H7 (cell line): Measurements from ENCODE around the genes HSD17B8 and RGL2.

DNA sequence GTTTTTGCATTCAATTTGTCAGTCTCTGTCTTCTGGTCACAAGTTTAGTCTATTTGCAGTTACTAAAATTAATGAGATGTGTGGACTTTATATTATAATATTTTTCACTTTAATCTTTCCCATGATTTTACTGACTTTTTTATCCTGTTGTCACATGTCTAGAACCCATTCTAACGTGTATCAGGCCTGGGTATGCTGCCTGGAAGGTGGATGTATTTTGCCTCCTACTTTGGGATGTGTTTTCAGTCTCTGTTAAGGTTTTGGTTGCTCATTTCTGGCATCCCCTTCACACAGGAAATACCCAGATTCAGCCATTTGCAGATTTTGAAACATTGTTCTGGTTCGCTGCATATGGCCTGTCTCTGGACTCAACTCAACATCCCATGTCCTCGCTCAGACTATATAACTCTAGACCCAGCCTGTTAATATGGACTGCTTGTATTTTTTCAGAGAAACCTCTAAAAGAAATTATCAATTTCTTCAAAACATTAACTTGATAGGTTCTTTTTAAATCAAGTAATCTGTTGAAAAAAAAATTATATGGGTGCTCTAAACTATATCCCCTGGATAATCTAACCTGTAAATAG lies 23.1 kb upstream of the HLA-DQB1 start:
- RAMPAGE, long total RNA = no peak

DNA sequence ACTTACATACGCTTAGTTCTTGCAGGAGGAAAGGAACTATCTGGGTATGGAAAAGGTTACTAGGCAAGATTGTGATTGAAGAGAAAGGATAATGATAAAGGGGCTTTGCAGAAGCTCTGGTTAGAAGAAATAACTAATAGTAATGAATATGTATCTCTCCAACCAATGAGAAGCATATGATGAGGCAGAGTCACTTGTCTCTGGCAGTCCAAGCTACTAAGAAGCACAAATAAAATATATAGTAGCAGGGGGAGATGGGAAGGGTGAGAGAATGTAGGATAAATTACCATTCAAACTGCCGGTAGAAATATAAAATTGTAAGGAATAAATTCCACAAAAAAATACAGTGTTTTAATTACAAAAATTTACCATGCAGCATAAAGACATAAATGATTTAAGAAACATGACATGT lies 23.8 kb upstream of the HLA-DQB1 start:
- RAMPAGE, long total RNA = no peak

GRCh38 chr6:32861149-32861510 lies 7.1 kb downstream of the PSMB9 start:
- RAMPAGE, long total RNA = no peak

- RAMPAGE, long total RNA = start-site peak on the plus strand at chr6:32894732-32894774, 280 reads
These were observed 40.4 kb downstream of the PSMB9 start for GRCh38 chr6:32894026-32895088.

DNA sequence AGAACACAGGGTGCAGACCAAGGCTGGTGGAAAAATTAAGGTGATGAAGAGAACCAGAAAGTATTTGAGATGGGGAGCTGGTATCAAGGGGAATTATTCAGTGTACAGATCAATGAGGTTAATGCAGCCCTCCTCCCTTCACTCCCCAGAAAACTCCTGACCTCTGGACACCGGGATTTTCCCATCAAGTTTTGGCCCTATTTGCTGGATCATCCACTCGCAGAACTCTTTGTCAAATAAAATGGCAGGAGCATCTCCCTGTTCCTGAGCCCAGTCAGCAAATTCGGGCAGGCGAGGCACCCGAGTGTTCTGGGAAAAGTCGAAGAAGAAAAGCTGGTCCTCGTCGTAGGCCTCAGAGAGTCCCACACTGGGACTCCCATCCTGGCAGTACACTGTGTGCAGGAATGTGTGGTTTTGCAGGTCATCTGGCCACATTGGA lies 2.5 kb downstream of the HLA-DMA start:
- RAMPAGE, long total RNA = no peak

DNA sequence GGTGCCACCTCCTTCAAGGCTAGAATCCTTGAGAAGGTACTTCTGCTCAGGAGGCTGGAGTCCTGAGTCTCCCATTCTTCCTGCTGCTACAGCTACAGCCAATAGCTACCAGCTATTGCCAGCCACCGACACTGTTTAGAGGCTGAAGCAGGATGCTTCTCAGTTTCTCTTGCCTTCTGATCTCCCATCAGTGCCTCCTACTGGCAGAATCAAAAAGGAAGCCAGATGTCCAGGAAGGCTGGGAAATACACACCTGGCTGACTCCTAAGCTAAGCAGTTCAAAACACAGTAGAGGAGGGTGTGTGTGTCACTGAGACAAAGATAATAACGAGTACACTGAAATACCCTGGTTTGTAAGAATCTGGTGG lies 2.1 kb upstream of the HLA-DMA start:
- RAMPAGE, long total RNA = no peak

- RAMPAGE, long total RNA = no peak
These were observed 3.9 kb downstream of the BRD2 start for GRCh38 chr6:32972109-32972783.

DNA sequence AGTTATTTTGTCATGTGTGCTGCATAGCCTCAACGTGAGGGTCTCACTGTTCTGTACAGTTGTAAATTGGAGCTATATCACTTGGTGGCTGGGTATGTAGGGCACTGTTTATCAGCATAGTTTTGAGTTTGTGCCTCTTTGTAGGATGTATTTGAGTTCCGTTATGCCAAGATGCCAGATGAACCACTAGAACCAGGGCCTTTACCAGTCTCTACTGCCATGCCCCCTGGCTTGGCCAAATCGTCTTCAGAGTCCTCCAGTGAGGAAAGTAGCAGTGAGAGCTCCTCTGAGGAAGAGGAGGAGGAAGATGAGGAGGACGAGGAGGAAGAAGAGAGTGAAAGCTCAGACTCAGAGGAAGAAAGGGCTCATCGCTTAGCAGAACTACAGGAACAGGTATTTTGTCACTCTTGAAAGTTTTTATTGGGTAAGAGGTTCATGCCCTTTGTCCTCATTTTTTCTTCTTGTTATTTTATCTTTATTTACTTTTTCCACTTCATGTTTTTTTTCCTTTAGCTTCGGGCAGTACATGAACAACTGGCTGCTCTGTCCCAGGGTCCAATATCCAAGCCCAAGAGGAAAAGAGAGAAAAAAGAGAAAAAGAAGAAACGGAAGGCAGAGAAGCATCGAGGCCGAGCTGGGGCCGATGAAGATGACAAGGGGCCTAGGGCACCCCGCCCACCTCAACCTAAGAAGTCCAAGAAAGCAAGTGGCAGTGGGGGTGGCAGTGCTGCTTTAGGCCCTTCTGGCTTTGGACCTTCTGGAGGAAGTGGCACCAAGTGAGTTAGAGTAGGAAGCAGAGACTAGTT lies 9.4 kb downstream of the BRD2 start:
- RAMPAGE, long total RNA = no peak

GRCh38 chr6:33029298-33030251 lies 20.2 kb upstream of the HLA-DOA start:
- RAMPAGE, long total RNA = no peak

- RAMPAGE, long total RNA = no peak
These were observed 3.2 kb upstream of the HLA-DPB1 start for GRCh38 chr6:33072398-33073232.

- RAMPAGE, long total RNA = no peak
These were observed 45.8 kb downstream of the HLA-DPB1 start for GRCh38 chr6:33121644-33121998.

DNA sequence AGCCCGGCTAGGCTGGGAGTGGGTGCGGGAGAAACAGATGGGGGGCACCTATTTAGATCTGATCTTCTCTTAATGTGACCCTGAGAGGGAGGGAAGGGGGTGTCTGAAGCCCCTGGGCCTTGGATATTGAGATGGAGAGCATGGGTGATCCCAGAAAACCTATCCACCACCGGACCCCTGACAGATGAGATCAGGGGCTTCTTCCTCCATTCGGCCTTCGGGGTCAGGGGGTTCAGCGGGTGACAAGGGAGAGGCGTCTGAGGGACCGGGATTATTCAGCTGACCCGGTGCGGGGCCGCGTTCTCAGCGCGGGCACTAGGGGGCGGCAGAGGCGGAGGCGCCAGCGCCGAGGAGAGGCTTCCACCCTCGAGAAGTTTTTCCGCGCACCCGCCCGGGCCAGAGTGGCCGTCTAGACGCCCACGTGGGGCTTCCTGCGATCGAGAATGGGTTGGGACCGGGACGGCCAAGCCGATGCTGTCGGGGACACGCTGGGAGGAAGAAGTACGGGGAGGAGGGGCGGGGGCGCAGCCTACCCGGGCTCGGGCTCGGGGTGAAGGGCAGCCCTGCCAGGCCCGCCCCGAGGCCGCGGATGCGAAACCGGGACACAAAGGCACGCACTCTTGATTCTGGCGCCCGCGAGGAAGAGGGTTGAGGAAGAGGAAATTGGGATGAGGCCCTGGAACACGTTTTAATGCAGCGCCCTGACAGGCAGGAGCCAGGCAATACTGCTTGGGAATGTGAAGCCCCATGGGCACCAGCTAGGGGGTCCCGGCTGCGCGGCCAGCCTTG lies 30.8 kb downstream of the COL11A2 start:
- RAMPAGE, long total RNA = no peak

GRCh38 chr6:33204625-33205158 lies at the start of gene HSD17B8:
TSS of gene HSD17B8 (plus strand) at chr6:33204655.
- RAMPAGE, long total RNA = start-site peak on the plus strand at chr6:33204651-33204702, 56 reads

- RAMPAGE, long total RNA = no peak
These were observed 868 bp downstream of the HSD17B8 start for GRCh38 chr6:33205159-33205886.

- RAMPAGE, long total RNA = no peak
These were observed 4.9 kb downstream of the RING1 start for GRCh38 chr6:33212924-33213840.

- RAMPAGE, long total RNA = no peak
These were observed 443 bp downstream of the RPS18 start for GRCh38 chr6:33272201-33272835.

GRCh38 chr6:33298550-33299121 lies at the start of gene RGL2:
TSS of gene RGL2 (minus strand) at chr6:33298942.
- RAMPAGE, long total RNA = start-site peak on the minus strand at chr6:33298926-33298996, 18 reads

GRCh38 chr6:33302904-33303217 lies 4.1 kb upstream of the RGL2 start:
- RAMPAGE, long total RNA = no peak

DNA sequence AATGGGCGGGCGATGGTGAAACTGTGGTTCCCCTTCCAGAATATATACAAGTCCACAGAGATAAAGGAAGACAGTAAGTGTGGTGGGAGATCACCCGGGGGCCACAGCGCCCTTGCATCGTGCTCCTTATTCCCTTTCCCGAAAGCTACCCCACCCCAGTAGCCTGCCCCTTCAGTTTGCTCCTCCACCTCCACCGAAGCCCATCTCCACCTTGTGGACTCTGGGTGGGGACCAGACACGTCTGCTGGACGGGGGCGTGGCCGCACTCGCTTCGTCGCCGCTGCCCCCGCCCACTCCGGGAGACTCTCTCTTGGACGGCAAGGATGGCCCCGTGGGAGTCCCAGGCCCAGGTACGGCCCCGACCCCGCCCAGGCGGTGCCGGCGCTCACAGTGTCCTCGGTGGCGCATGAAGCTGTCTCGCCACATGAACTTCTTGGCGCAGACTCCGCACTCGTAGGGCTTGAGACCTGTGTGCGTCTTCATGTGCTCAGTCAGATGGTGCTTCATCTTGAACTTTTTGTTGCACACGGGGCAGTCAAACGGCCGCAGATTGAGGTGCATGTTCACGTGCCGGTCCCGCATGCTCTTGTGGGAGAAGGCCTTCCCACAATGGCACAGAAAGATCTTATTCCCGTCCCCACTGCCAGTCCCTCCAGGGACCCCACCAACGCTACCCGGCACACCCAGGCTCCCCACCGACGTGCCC lies 1.1 kb upstream of the TAPBP start:
- RAMPAGE, long total RNA = no peak

- RAMPAGE, long total RNA = no peak
These were observed 922 bp downstream of the ZBTB22 start for GRCh38 chr6:33316496-33317147.